Heart right ventricle (tissue), 2 donors: ENCODE data around the genes RNF115, NUDT17 and CHD1L.

- PRO-cap, 2 experiments, result no peak in any of the 2 experiments
Measured at GRCh38 chr1:120461893-120463099, 47.5 kb downstream of the NBPF8 start.

- PRO-cap, 2 experiments, result no peak in any of the 2 experiments
Measured at GRCh38 chr1:120492917-120493499, 78.2 kb downstream of the NBPF8 start.

DNA sequence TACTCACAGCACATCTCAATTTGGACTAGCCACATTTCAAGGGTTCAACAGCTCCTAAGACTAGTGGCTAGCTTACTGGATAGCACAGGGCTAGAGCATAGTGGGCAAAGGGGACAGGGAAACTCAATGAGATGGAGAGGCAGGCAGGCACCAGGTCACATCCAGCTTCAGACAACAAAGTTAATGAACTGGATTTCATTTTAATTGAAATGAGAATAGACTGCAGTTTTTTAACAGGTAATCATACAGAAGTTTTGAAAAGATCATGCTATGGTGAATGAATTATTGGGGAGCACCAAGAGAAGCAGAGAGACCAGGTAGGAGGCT is 137.4 kb downstream of the NBPF8 start:
- PRO-cap, 2 experiments, result no peak in any of the 2 experiments

DNA sequence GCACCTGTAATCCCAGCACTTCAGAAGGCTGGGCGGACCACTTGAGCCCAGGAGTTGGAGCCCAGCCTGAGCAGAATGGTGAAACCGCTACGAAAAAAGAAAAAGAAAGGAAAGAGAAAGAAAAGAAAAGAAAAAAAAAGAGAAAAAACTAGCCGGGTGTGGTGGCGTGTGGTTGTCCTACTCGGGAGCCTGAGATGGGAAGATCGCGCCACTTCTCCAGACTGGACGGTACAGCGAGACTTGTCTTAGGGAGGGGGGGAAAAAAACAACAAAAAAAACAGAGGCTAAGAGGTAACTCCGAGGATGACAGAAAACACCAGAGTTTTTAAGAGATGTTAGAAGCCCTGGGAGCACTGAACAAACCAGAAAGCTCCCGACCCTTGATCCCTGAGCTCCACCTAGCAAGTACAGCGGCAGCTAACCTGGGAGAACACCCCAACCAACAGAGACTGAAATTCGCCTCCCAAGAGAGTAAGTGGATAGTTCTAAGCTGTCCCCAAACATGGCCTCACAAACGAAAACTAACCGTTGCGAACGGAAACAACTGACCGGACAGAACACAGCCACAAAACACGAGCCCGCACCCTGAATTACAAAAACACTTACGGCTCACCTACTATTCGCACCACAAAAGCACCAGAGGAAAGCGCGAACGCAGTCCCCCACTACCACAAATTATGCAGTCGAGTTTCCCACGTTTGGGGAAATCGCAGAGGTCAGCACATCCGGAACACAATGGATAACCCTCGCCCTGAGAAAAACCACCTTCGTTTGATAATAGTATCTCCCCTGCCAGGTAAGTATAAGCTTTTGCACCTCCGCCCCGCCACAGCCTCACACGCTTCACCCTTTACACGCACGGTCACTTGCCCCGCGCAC is 39.1 kb upstream of the PPIAL4A start:
- PRO-cap, 2 experiments, result peak in 2 of 2 experiments; most common minus-strand start position 804 of the sequence (in 1)

GRCh38 chr1:120952197-120952780 is 62.7 kb downstream of the PPIAL4A start:
- PRO-cap, 2 experiments, result no peak in any of the 2 experiments

GRCh38 chr1:121051921-121052376 is 132.2 kb downstream of the FAM72B start:
- PRO-cap, 2 experiments, result no peak in any of the 2 experiments

DNA sequence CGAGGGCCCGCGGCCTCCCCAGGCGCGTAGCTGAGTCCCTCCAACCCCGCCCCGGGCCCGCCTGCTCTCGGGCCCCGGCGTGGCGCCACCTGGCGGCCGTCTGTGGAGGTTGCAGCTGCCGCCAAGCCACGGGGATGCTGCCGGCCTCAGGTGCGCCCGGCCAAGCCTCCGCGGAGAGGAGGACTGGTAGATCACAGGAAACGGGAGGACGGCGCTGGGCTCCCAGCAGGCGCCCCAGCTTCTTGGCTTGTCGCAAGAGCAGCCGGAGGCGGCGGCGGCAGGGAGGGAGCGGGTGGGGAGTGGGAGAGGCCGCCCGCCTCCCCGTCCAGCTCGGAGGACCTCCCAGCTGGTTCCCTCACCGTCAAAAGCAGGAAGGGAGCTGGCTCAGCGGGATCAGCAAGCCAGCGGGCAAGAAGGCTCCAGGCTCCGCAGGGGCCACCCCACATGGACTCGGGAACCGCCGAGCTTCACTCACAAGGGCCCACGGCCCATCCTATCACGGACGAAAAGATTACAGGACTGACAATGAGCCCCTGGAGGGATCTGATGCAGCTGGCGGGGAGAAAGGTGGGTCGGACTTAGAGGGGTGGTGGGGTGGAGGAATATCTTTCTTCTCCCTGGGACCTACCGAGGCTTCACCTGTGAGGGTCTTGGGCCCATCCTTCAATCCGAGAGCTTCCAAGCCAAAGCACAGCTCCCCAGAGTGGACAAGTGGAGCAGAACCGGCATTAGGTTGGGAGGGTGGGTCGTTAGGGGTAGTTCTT is 86.4 kb downstream of the FAM72B start:
- PRO-cap, 2 experiments, result peak in 1 of 2 experiments; most common minus-strand start position 76 of the sequence (in 1)

- PRO-cap, 2 experiments, result no peak in any of the 2 experiments
Measured at GRCh38 chr1:121401695-121402269, 217.0 kb downstream of the SRGAP2C start.

- PRO-cap, 2 experiments, result no peak in any of the 2 experiments
Measured at GRCh38 chr1:143691295-143691705, 214.5 kb downstream of the H3-7 start.

GRCh38 chr1:143699771-143699993 is 206.1 kb downstream of the H3-7 start:
- PRO-cap, 2 experiments, result no peak in any of the 2 experiments

- PRO-cap, 2 experiments, result no peak in any of the 2 experiments
Measured at GRCh38 chr1:145773710-145774382, 50.0 kb downstream of the RNF115 start.

DNA sequence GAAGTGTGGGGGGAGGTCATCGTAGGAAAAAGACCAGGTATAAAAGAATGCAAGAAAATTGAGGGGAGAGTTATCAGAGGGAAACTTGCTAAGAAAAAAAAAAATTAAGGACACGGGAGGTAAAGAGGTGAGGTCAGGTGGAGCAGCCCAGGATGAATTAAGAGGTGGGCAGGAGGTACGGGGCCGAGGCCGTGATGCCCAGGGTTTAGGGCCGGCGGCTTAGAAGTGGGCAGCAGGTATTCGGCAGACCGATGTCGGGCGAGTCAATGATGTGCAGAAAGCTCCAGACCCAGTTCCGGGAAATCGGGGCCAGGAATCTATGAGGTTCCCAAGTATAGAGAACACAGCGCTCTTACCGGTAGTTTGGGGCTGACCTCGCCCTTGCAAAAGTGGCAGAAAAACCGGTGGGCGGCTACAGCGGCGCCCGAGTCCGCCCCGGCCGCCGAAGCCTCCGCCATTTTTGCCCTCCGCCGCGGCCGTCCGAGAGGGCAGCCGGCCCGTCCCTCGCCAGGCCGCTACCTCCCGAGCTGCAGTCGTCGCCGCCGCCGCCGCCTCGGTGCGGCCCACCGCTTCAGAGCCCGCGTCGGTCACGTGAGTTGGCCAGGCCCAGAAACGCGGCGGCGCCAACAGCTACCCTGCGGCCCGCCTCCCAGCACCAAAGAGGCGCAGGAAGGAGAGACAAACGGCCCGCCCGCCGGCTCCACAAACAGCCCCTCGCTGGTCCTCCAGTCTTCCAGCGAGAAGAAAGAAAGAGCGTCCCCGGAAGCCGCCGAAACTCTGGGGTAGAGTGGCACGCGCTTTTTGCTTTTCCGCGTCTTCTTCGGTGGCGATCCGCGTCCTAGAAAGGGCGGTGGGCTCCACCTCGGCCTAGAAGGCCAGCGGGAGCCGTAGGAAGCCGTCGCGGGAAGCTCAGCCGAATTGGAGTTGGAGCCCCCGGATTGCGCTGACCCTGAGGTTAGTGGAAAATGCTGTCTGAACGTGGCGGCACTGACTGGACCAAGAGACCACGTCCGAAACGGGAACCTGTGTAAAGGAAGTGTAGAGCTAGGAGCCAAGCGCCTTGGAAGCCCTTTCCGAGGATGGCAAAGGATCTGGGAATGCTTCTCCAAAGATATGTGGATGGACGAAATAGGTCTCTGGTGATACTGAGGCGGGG is at the start of gene RNF115:
Gene RNF115 (minus strand): TSS at position 680 of the 1,156 bp plus-strand sequence.
- PRO-cap, 2 experiments, result peak in 2 of 2 experiments; most common plus-strand start position 427 of the sequence (in 1); most common minus-strand start position 573 of the sequence (in 2)

DNA sequence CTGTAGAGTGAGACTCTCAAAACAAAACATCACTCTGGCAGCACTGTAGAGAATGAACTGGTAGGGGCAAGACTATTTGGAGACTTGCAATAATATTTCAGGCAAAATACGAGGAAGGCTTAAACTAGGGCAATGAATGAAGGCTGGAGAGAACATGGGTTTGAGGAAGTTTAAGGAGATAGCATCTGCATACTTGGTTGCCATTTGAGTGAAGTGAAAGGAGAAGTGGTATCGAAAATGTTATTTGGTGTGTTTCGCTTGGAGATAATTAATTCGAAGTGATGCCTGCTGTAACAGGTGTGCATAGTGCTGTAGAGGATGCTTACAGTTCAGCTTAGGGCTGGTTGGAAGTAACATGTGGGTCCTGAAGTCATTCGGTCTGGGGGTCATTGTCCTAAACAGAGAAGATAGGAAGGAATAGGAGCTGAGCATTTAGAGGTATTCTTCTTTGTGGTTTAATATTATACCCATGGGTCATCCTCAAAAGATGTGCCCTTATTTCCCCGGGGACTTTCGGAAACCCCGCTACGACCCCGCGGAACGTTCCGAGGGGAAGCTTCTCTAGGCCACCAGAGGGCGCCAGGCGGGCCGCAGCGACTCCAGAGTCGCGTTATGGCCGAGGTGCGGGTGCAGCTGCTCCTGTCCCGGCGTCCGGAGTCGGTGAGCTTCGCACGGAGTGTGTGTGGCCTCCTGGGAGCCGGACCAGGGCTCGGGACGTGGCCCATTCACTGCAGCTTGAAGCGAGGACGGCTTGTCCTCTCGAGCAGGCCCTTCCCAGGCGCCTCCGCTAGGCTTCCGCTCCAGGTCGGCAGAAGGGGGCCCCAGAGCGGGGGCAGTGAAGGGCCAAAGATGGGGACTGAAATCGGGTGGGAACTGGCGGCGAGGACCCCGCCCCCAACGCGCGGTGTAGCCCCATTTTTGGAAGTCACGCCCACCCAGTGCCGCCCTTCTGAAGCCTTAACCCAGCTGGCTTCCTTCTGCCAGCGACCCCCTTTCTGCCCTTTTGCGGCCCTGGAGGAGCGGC is at the start of gene NUDT17:
Gene NUDT17 (plus strand): TSS at position 602 of the 1,024 bp plus-strand sequence.
- PRO-cap, 2 experiments, result peak in 2 of 2 experiments; most common plus-strand start position 602 of the sequence (in 2); most common minus-strand start position 649 of the sequence (in 1)

DNA sequence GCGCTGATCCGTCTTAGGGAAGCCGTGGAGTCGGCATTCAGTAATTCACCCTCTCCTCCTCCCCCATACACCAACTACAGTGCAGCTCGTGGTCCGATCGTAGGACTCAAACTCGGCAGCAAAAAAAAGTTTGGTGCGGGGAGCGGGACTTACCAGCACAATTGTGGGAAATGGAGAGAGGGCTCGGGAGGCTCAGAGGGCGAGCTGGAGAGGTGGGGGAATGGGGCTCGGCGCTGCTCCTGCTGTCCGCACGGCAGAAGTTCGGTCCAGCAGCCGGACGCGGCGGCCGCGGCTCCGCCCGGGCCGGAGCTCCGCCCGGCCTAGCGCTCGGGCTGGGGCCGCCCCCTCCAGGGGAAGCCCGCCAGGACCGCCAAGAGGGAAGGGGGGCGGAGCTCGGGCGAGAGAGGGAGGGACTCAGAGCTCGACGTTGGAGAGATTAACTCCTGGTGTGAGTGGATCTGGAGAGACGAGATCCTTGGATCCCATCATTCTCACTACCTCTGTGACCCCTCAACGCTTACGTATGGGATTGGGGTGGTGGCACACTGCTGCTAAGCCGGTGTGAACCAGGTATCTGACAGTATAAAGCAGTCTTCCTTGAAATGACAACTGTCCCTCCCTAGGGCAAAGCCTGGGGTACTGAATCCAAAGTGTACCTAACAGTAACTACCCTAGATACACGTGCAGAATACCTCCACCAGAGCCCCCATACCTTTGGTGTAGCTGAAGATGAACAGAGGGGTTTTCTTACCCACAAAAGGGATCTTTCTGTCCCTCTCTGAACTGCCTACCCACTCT is 830 bp upstream of the PIAS3 start:
- PRO-cap, 2 experiments, result peak in 2 of 2 experiments; most common plus-strand start position 439 of the sequence (in 1); most common minus-strand start position 296 of the sequence (in 1)

GRCh38 chr1:145959519-145960034 is 1.8 kb upstream of the LIX1L start:
- PRO-cap, 2 experiments, result no peak in any of the 2 experiments

DNA sequence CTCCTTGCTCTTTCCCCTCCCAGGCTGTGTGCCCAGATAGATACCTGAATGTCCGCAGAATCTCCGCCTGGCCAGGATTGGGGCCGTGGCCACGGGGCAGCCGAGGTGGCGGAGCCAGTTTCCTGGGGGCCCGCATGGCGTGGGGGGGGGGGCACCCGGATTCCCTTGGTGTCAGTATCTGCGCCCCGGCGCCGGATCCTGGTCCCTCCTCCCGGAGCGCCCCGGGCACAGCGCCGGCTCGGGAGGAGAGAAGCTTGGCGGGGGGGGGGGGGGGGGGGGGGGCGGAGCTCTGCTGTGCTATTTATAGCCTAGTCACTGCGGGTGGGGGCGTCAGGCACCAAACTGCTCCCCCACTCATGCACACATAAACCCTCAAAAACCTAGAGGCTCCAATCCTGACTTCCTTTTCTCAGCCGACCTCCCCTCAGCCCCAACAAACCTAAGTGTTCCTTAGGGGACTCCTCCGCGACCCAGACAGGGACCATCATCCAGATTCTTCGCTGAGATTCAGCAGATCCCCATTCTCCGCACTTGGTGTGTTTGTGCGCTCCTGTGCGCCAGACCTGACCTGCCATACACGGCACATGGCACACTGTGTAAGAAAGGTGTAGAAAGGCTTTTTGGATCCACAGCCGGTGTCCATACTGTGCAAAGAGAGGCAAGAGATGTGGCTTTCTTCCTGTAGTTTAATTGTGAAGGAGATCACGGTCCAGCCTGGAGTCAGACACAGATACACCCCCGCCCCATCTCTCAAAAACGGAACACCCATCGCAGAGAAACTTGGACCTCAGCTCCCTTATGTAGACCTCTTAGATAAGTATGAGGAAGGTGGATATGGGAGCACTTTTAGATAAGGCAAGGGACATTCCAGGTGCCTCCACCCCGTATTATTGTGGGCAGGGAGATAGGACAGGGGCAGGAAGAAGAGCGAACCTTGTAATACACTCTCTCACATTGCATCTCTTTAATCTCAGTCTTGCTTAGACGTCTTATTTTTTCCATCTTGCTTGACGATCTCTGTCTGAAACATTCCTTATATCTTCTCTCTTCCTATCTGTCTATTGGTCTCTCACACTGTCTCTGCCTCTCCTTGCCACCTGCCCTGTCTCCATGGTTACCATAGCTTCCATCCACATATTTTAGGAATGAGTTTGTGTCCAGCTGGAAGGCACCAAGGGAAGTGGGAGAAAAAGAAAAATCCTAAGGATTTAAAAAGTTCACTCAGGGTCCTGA is 1.6 kb downstream of the ANKRD34A start:
- PRO-cap, 2 experiments, result peak in 2 of 2 experiments; most common plus-strand start position 304 of the sequence (in 1); most common minus-strand start position 200 of the sequence (in 1)

DNA sequence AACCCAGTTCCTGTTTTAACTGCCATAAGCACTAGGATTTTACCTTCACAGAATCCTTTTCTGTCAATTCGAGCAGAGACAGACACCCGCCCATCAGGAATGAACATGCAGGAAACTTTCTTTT is 1.6 kb downstream of the TXNIP start:
- PRO-cap, 2 experiments, result no peak in any of the 2 experiments

- PRO-cap, 2 experiments, result no peak in any of the 2 experiments
Measured at GRCh38 chr1:146050465-146050882, 28.9 kb upstream of the HJV start.

- PRO-cap, 2 experiments, result peak in 1 of 2 experiments; most common plus-strand start chr1:147167659 (in 1)
Measured at GRCh38 chr1:147167555-147167858, 4.8 kb downstream of the PRKAB2 start.

DNA sequence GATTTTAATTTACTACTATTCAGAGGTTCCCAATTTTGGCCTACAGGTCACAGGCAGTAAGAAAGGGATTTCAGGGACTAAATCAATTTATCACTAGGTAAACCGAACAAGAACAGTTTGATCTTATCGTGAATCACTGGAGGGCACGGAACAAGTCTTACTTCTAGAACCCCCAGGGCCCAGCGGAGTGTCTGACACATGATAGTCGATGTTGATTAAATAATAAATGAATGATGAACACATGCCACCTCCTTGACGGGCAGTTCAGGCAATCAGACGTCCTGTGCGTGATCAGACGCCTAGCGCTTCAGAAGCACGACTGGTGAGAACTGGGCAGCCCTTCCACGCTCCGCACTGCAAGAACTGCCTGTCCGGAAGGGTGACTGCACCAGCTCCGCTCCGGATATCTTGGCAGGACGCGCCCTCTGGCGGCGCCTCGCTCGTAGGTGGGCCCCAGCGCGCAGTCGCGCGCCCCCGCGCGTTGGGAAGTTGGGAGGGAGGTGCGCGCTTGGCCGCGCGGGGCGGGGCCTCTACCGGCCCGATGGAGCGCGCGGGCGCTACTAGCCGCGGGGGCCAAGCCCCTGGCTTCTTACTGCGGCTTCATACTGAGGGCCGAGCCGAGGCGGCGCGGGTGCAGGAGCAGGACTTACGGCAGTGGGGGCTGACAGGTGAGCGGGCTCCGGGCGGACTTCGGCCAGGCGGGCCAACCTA is at the start of gene CHD1L:
Gene CHD1L (plus strand): TSS at position 522 of the 711 bp plus-strand sequence.
- PRO-cap, 2 experiments, result peak in 2 of 2 experiments; most common plus-strand start position 524 of the sequence (in 2); most common minus-strand start position 365 of the sequence (in 2)